Measurements from ENCODE around the genes GUCD1, CRYBB2 and TFIP11.

- PRO-cap = no peak
- RAMPAGE, long total RNA, 3 experiments = no peak in any of the 3 experiments
These were observed 3.1 kb upstream of the ADORA2A start for GRCh38 chr22:24424093-24424961.

- PRO-cap = no peak
- RAMPAGE, long total RNA, 3 experiments = no peak in any of the 3 experiments
These were observed 475 bp downstream of the ADORA2A start for GRCh38 chr22:24427772-24428375.

GRCh38 chr22:24549921-24551064 lies 4.6 kb downstream of the GUCD1 start:
- PRO-cap = bidirectional peak, plus-strand start at chr22:24550659, minus-strand start at chr22:24550461
- RAMPAGE, long total RNA, 3 experiments = no peak in any of the 3 experiments

DNA sequence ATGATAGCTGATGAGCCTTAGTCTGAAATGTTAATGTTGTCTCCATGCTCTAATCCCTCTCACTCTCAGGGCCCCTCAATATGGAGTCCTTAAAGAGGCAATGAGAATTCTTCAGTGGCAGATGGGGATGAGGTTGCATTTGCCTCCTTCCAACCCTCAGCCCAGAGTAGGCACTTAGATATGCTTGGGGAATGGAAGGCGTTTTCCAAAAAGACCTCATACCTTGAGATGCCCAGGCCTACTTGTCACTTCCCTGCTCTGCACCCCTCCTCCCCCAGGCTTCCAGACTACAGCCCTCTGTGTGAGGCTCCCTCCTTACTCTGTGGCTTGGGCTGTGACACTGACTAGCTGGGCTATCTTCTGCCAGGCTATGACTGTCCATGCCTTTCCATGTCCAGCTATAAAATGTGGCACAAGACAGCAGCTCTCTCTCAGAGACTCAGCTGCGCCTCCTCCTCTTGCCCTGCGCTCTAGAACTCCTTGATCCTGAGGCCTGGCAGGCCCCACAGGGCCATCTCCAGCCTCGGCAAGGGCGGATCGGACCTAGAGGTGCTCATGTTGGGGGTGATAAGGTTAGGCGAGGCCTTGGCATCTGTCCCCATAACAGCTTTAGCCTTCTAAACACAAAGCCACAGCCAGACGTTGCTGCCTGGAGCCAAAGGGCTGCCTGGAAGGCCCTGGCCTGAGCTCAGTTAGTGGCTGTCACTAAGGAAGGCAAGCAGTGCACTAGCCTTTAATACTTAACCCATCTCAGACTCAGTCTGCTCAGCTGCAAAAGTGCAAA lies 1.4 kb downstream of the GUCD1 start:
- PRO-cap = bidirectional peak, plus-strand start at position 473 of the sequence, minus-strand start at position 342 of the sequence
- RAMPAGE, long total RNA, 3 experiments = no peak in any of the 3 experiments

GRCh38 chr22:24554266-24555303 lies at the start of gene GUCD1:
GUCD1 (minus strand) TSS chr22:24555138.
- PRO-cap = unidirectional peak, plus-strand start at chr22:24554385; unidirectional peak, plus-strand start at chr22:24554511; bidirectional peak, plus-strand start at chr22:24555455, minus-strand start at chr22:24555110
- RAMPAGE, long total RNA, 3 experiments = start-site peak on the minus strand in 2 of 3 experiments, at chr22:24555020-24555143 at its widest, 163 to 294 reads per replicate

DNA sequence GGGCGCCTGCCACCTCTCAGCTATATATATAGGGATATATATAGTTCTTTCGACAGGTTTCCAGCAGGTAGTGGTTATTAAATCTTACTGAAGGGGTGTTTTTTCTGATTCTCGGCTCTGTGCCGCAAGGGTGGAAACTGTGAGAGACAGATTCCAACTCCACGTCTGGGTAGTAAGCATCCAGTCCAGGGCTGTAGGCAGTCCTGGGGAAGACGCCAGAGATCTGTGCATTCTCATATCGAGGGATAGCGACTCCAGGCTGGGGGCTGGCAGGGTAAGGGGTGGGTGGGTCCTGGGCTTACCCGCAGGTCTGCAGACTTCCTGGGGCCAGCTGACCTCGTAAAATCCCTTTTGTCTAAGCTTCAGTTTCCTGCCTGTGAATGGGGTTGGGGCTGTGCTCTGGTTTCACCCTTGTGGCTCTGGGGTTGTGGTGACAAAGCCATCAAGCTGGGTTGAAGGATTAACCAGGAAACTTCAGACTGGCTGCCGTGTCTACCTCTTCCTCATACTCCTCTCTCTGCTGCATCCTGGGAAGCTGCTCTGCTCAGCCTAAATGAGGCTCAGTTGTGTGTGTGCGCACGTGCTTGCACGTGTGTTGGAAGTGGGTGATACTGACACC lies 1.0 kb downstream of the GGT1 start:
- PRO-cap = no peak
- RAMPAGE, long total RNA, 3 experiments = no peak in any of the 3 experiments

DNA sequence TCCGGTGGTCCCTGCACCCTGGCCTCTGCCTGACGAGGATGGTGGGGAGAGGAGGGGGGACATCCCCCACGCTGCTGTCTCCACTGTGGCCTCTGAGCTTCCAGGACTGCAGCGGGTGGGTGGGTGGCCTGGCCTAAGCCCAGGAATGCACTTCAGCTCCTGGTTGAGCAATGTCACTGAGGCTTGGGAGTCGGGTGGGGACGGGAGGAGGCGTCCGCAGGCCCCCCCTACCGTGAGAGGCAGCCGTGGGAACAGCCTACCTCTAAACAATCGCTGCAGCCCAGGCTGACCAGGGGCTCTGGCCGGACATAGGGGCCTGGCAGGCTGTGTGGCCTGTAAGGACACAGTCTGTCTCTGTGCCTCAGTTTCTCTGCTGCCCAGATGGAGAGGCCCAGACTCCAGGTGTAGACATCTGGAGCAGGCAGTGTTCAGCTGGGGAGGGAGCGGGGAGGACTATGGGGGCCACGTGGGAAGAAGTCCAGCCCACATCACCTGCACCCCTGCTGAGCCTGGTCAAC lies 28.5 kb downstream of the GGT1 start:
- PRO-cap = no peak
- RAMPAGE, long total RNA, 3 experiments = no peak in any of the 3 experiments

DNA sequence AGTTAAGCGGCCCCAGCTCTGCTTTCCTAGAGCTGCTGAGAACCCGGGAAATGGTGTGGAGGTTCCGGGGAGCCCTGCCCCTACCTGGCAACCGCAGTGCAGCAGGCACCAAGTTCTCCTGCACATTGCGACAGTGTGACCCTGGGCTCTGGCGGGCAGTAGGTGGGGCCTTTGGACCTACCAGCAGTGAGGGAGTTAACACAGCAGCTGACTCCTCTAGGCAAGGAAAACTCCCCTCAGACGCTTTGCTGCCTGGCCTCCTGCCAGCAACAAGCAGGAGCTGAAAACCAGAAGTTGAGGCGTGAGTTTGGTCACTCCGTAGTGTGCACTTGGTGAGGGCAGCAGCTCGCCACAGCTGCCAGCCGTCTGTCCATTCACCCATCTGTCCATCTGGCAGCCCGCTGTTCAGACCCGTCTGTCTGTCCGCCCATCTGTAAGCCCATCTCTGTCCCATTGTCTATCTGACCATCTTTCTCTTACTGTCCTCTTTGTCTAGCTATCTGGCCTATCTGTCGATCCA lies 29.7 kb downstream of the GGT1 start:
- PRO-cap = no peak
- RAMPAGE, long total RNA, 3 experiments = no peak in any of the 3 experiments

- PRO-cap = no peak
- RAMPAGE, long total RNA, 3 experiments = no peak in any of the 3 experiments
These were observed 83.6 kb downstream of the GGT1 start for GRCh38 chr22:24686670-24686983.

GRCh38 chr22:25054657-25055646 lies 102.4 kb downstream of the KIAA1671 start:
- PRO-cap = no peak
- RAMPAGE, long total RNA, 3 experiments = no peak in any of the 3 experiments

GRCh38 chr22:25112077-25112491 lies 87.6 kb upstream of the CRYBB3 start:
- PRO-cap = no peak
- RAMPAGE, long total RNA, 3 experiments = no peak in any of the 3 experiments

GRCh38 chr22:25131447-25131912 lies 68.2 kb upstream of the CRYBB3 start:
- PRO-cap = unidirectional peak, plus-strand start at chr22:25131808
- RAMPAGE, long total RNA, 3 experiments = no peak in any of the 3 experiments

- PRO-cap = no peak
- RAMPAGE, long total RNA, 3 experiments = no peak in any of the 3 experiments
These were observed at the start of gene CRYBB2 for GRCh38 chr22:25219537-25219891. CRYBB2 (plus strand) TSS chr22:25219639.

- PRO-cap = no peak
- RAMPAGE, long total RNA, 3 experiments = no peak in any of the 3 experiments
These were observed 63.5 kb downstream of the CRYBB2 start for GRCh38 chr22:25282967-25283305.

DNA sequence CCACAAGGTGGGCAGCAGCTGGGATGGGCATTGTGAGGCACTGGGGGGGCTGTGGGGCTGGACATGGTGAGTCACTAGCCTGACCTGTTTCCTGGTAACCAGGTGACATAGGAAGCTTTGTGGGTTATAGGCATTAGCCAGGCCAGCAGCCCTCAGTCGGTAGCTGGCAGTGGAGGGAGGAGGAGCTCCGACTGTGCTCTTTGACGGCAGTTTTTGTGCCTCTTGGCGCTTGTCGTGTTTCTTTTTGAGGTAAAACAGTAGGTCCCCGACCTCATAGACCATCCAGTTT lies 107.6 kb downstream of the CRYBB2 start:
- PRO-cap = no peak
- RAMPAGE, long total RNA, 3 experiments = no peak in any of the 3 experiments

GRCh38 chr22:25361155-25361648 lies 141.8 kb downstream of the CRYBB2 start:
- PRO-cap = no peak
- RAMPAGE, long total RNA, 3 experiments = no peak in any of the 3 experiments

GRCh38 chr22:25447692-25448369 lies 116.6 kb upstream of the GRK3 start:
- PRO-cap = unidirectional peak, plus-strand start at chr22:25448105
- RAMPAGE, long total RNA, 3 experiments = start-site peak on the plus strand in 3 of 3 experiments, at chr22:25448073-25448110 at its widest, 33 to 66 reads per replicate

DNA sequence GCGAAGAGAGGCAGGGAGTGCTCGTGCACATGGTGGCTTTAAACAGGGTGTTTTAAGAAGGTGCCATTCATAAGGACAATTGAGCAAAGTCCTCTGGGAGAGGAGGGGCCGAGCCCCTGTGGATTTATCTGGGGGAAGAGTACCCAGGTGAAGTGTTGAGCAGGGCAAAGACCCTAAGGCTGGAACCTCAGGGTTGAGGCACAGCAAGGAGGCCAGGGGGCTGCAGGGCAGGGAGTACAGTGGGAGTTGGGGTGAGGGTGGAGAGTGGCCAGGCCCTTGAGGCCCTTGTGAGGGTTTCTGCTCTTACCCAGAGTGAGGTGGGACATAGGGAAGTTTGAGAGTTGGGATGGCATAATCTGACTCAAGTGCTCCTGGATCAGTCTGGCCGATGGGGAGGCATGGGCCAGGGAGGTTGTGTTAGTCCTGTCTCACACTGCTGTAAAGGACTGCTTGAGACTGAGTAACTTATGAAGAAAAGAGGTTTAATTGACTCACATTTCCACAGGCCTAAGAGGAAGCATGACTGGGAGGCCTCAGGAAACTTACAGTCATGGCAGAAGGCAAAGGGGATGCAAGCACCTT lies 51.4 kb downstream of the GRK3 start:
- PRO-cap = no peak
- RAMPAGE, long total RNA, 3 experiments = no peak in any of the 3 experiments

GRCh38 chr22:26511920-26512746 lies at the start of gene TFIP11:
TFIP11 (minus strand) TSS chr22:26512473.
- PRO-cap = bidirectional peak, plus-strand start at chr22:26512503, minus-strand start at chr22:26512473
- RAMPAGE, long total RNA, 3 experiments = start-site peak on the plus strand in 2 of 3 experiments, at chr22:26512529-26512550 at its widest, 19 to 28 reads per replicate; start-site peak on the minus strand in 3 of 3 experiments, at chr22:26512394-26512478 at its widest, 553 to 1,609 reads per replicate

- PRO-cap = no peak
- RAMPAGE, long total RNA, 3 experiments = no peak in any of the 3 experiments
These were observed 36.9 kb downstream of the CRYBA4 start for GRCh38 chr22:26658250-26659420.

Measured in gastrocnemius medialis (tissue), 3 donors.